Cardiac ventricle fibroblast (primary cell): ENCODE data around the genes ACVR1C and TANC1.

DNA sequence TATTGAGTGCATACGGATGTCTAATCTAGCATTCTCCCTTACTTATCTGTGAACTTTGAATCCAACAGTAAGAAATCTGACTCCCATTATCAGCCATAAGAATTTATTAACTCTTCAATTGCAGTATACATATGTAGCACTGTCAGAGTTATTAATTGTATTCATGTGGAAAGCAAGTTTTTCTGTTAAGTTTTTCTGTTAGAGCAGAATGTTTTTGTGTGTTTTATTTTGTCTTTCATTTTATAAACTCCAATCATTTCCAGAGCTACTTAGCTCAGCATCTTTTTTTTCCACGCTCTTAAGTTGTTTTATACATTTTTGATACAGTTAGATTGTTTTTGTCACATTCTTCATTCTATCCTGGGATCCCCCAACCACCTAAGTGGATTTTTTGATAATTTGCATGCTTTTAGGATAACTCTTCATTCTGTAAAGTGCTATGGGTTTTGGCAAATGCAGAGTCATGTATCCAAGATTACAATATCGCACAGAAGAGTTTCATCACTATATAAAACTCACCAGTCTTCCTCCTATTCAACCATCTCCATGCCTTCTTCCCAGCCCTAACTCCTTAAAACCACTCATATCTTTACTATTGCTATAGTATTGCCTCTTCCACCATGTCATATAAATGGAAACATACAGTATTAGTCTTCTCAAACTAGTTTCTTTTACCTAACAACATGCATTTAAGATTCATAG lies 34.5 kb downstream of the CYTIP start:
- RAMPAGE, long total RNA, result no peak

DNA sequence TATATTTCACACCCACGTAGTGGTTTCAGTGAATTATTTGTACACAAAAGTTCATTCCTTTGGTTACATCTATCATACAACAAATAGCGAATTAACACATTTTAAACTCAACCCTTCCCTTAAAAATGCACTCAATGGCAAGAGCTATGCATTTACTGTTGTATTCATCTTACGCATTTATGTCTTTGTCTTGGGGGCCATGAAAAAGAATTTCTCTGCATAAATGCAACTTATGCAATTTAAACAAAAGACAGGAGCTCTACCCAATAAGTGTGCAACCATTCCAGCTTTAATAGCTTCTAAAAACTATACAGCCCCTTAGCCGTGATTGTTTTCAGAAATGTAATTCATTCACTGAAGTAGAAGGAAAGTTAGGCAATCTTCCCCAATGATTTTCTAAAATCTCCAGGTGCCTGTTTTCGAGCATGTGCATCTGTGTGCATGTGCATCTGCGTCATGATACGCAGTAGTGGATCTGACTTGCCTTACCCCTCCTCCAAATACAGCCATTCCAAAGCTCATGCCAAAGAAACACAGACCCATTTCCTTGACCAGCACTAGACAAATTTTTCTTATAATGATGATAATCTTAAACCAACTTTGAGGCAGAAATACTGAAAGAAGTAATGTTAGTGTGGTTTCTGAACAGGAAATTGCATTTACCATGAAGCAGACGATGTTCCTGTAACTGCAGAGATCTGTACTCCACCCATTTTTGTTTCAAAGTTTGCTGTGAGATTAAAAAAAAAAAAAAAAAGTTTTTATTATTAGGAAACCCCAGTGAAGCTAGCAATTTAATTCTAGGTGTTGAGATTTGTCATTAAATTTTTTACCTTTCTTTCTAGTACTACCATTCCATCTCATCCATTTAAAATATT lies 25.8 kb downstream of the CYTIP start:
- RAMPAGE, long total RNA, result no peak

GRCh38 chr2:157427847-157428254 lies 16.0 kb downstream of the CYTIP start:
- RAMPAGE, long total RNA, result no peak

DNA sequence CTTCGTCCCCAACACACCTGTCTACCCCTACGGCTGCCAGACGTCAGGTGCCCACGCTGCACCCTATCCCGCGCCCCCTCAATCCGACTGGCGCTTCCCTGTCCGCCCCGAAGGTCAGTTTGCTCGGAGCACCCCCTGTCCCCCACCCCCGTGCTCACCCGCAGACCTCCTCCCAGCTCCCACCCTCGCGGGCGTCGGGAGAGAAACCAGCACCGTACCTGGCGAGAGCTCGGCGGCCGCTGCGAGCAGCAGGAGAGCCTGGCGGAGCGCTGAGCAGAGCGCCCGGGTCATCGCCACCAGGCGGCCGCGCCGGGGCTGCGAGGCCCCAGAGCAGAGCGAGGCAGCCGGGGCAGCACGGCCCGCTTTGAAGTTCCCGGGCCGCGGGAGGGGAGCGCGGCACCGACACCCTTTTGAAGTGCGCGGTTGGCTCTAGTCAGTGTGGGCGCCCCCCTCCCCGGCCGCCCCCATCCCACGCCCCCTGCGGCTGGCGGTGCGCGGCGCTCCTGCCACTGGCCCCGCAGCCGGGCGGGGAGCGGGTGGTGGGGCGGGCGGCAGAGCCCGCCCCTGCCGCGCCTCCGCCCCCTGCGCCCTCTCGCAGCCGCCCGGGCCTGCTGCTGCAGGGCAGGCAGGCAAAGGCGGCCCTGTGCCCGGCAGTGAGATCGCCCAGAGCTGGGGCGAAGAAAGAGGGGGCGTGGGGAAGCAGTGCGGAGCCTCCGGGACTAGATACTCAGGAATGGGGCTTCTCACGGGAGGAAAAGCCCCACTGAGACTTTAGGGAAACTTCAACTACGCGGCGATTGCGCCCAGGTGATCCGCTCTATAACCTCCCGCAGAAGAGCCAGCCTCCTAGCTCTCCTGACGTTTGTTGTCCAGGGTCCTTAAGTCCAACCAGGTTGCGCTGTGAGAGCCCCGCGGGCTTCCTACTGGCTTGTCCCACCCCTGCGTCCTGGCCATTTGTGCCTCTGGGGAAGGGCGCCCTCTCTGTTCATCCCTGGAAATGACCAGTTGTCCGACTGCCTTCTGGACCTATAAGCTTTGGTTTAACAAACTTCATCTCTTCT lies at the start of gene ACVR1C:
ACVR1C (minus strand) TSS at position 511 of the 1,061 bp plus-strand sequence.
- RAMPAGE, long total RNA, result no peak

DNA sequence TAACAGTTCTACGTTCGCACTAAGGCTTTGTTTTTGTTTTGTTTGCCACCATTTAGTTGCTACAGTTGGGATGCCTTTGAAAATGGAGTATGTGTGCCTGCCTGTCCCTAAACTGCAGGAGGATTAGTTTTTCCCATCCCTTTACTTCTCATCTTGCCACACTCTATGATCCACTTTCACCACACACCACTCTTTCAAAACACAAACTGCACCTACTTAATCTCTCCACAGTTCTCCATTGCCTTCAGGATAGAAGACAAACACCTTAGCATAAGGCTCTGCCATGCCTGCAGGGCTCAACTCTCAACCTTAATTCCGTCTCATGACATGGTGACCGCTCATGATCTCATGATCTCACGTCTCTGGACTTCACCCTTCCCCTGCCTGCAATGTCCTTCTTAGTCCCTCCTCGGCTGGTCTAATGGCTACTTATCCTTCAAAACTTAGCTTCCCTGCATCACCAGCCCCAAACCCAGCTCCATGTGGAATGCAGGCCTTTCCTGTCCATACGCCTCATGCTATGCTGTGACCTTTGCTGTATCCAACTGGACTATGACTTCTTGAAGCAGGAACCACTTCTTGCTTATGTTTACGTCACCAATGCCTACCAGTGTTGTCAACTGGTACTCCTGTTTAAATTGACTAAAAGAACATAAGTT lies 85.4 kb downstream of the ACVR1 start:
- RAMPAGE, long total RNA, result no peak

DNA sequence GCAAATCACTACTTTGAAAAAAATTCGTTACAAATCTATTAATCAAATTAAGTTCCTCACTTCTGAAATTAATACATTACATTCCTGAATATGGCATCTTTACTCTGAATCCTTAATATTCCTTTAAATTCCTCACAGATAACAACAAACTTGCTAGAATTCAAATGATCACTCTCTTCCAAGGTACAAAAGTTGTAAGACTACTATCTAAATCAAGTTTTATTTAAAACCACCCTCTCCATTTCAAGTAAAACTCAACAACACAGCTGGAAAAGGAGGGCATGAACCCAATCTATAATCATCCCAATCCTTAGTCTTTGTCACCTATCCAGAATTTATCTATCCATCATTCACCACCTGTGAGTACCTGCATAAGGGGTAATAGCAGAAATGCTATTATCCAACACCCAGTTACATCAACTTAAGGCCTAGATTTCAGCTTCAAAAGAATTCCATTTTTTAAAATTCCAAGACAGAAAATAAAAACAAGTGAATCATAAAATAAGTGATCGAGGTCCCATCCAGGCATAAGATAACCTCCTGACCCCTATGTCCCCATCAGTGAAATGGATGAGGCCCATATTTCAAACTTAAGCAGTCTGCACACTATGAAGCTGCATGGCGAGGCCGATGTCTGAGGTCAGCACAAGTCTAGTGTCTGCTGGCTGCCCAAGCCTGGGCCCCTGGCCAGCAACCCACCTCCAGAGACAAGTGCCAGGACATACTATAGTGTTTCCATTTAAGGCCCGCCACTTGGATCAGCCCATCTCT lies 2.1 kb downstream of the ACVR1 start:
- RAMPAGE, long total RNA, result no peak

- RAMPAGE, long total RNA, result no peak
Measured at GRCh38 chr2:158351149-158351914, 105.2 kb downstream of the CCDC148 start.

DNA sequence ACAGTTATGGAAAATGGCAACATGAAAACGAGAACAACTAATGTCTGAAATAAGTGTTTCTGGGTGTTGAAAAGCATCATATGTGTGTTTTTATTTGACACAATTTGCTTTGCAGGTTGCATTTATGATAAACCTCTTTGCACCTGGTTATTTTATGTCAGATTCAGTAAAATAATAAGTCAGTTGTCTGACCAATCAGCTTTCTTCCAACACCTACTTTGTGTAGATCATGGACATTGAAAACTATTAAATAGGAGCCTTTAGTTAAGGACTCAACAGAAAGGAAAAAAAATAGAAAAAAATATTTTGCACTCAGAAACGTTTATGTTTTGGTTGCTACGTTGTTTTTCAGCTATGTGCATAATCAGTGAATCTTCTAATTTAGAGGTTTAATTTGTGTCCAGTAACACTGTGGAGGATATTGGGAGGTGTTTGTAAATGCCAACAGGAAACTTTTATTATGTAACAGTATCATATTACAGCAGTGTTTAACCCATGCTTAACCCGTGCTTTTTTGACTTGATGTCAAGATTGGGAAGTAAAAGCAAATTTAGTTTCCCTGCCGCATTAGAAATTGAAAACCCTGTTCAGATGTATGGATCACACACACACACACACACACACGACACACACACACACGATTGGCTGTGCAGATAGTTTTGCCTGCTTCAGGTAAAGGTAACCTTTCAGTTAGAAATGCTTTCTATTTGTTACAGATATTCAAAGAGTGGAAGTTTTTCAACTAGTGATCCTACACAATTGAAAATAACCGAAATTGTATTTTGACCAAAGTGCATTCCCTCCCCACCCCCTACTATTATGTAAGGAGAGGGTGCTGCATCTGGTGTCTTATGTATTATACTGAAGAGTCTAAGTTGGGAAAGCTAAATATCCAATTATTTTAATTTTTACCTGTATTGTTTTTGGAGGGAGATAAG lies 2.7 kb downstream of the PKP4 start:
- RAMPAGE, long total RNA, result no peak

- RAMPAGE, long total RNA, result no peak
Measured at GRCh38 chr2:158715971-158716195, 79.2 kb upstream of the DAPL1 start.

- RAMPAGE, long total RNA, result no peak
Measured at GRCh38 chr2:158968288-158968763, at the start of gene TANC1. Gene TANC1, plus strand, starts transcription at chr2:158968640.

GRCh38 chr2:159003469-159003983 lies 35.1 kb downstream of the TANC1 start:
- RAMPAGE, long total RNA, result no peak

DNA sequence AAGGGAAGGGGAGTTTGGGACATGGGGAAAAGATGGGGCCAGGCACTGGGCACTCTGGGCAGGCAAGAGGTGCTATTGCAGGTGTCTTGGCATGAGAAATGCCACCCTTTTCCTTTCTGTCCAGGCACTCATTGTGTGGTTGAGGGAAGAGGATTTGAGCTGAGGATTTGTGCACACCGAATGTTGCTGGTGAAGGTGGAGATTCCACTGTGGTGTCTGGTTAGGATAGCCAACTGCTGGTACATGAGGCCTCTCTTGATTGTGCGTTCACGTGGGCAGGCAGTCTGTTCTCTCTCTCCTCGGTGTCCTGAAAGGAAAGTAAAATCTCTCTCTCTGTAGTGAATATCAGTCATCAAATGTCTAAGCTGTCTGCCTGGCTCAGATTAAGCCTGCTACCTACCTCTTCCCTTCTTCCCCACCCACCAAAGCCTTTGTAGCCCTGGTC lies 149.1 kb downstream of the WDSUB1 start:
- RAMPAGE, long total RNA, result no peak

GRCh38 chr2:159635363-159635884 lies 19.1 kb upstream of the BAZ2B start:
- RAMPAGE, long total RNA, result no peak

- RAMPAGE, long total RNA, result no peak
Measured at GRCh38 chr2:159713594-159713942, 1.3 kb downstream of the MARCHF7 start.

DNA sequence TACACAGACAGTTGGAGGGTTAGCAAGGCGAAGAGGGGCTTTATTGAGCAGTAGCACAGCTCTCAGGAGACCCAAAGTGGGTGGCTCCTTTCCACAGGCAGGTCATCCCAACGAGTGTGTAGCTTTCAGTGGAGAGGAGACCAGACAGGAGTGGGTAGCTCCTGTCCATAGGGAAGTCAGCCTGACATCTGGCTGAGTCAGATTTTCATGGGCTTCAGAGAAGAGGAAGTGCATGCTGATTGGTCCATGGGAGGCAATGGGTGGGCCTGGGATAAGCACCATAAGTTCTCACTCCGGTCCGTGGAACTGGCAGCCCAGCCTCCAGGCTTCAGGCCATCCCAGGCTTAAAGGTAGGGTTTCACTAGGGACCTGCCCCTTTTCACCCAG lies 26.2 kb downstream of the MARCHF7 start:
- RAMPAGE, long total RNA, result no peak

DNA sequence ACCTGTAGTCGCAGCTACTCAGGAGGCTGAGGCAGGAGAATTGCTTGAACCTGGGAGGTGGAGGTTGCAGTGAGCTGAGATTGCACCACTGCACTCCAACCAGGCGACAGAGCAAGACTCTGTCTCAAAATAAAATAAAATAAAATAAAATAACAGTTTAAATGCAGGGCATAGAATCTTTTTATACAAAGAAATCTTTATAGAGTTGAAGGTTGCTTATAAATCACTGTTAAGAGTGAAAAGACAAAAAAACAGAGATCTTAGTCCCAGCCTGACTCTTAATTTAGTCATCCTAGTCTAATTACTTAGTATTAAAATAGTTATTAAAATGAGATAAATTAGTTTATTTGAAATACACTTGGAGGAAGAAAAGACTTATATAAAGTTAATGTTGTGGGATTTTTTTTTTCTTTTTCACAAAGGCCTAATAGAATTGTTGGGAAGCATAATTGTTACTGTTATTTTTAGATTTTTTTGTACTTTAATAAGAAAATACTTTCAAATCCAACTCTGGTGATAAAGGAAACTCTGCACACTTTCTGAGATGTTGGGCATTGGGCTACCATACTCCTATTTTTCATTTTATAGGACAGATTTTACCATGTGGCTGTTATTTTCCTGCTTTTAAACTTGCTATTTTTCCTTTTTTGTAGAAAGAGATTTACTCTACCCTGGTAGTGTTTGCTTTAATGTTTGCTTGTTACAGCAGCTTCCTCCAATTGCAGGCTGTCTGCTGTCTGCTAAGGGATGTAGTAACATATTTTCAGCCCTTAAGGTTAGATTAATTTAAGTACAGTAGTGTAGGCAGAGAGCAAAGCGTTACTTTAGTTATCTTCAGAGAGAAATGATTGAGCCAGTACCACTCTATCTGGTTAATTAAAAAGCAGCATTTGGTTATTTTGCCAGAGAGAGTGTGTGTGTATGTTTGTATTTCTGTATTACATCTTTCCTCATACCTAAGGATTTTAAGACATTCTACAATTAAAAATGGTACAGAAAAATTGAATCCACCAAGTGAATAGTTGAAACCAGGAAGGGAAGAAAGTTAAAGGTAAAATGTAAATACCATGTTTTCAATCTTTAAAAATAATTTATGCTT lies 38.4 kb downstream of the MARCHF7 start:
- RAMPAGE, long total RNA, result no peak

- RAMPAGE, long total RNA, result no peak
Measured at GRCh38 chr2:160405101-160406107, 88.2 kb downstream of the RBMS1 start.

- RAMPAGE, long total RNA, result no peak
Measured at GRCh38 chr2:160408926-160409223, 84.7 kb downstream of the RBMS1 start.

DNA sequence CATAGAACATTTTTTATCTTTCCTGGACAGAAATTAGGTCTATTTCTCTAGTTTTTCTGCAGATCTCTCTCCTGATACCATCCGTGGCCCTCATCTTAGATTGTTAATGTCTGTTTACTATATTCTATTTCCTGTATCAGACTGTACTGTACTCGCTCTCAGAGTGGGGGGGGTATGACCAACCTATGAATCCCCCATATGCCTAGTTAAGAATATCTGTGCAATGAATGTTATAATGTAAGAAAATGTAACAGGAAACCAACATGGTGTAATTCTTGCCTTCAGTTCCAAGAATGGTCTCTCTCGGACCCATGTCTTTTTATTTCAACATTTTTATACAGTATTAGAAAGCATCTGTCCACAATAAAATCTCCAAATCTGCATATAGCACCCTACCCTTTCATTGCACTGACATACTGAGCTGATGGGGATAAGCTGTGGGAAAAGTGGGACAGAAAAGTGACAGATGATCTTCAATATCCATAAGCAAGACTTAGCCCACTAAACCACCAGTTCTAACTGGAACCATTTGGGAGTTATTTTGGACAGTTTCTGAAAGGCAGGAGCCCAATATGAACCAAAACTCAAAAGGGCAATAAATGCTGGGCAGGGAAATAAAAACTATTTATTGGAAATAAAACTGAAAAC lies 22.9 kb downstream of the RBMS1 start:
- RAMPAGE, long total RNA, result no peak

DNA sequence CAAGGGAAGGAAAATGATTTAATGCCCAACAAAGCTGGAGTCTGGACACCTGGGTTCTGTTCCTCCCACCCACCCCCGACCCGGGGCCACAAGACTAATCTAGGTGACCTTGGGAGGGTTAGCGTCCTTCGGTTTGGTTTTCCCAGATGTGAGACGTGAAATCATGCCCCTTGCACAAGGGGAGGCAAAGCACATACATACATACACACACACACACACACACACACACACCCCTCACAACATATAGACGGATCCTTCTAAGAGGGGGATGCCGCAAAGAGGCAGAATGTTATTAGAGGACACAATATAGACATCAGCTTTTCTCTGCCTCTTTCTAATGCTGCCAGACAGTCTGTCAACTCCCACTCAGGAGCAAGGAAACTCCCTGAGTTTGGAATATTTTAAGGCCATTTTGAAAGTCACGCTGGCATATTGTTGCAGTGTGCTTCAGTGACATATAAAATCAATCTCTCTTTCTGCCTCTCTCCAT lies 631 bp upstream of the RBMS1 start:
- RAMPAGE, long total RNA, result no peak